LUHMES (cell line): ENCODE measurements around a stretch of chr9.

GRCh38 chr9:125747768-125748450 is 736 bp downstream of the PBX3 start:
- PRO-cap, result no peak

GRCh38 chr9:125890525-125890948 is 143.4 kb downstream of the PBX3 start:
- PRO-cap, result no peak

DNA sequence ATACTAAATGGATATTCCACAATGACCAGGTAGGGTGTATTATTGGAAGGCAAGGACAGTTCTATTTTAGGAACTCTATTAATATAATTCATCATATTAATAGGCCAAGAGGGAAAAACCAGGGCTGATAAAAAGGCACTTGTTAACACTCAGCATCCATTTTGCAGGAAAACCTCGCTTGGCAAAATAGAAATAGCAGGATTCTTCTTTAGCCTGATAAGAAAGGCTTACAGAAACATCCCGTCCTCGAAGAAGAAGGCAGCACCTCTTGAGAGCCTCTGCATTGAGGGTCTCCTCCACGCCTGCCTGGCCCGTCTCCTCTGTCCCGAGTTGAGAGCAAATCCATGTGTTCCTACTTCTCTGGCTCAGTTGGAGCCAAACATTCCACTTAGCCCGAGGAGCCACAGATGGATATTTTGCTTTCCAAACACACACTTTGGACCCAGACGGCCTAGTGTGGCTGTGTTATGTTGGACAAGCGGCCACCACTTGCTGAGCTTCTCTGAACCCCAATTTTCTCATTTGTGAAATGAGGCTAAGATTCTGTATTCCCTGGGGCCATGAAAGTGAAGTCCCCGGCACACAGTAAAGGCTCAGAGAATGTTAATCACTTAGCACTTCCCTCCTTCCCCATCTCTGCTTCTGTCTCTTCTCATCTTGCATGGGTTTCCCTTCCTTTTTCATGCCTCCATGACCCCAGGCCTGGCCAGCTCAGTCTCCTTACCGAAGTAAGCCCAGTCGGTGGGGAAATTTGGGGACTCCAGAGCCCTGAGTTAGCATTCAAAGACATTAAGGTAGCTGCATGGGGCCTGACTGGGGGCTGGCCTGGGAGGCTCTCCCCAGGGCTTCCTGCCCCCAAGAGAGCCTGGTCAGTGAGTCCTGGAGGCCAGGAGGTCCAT is 181.7 kb upstream of the MVB12B start:
- PRO-cap, result no peak

- PRO-cap, result no peak
Observed at GRCh38 chr9:126469249-126469944, 142.8 kb downstream of the MVB12B start.

GRCh38 chr9:126813090-126813896 is 8.5 kb downstream of the ZBTB43 start:
- PRO-cap, result no peak

- PRO-cap, result no peak
Observed at GRCh38 chr9:126932748-126933338, 18.3 kb downstream of the RALGPS1 start.

DNA sequence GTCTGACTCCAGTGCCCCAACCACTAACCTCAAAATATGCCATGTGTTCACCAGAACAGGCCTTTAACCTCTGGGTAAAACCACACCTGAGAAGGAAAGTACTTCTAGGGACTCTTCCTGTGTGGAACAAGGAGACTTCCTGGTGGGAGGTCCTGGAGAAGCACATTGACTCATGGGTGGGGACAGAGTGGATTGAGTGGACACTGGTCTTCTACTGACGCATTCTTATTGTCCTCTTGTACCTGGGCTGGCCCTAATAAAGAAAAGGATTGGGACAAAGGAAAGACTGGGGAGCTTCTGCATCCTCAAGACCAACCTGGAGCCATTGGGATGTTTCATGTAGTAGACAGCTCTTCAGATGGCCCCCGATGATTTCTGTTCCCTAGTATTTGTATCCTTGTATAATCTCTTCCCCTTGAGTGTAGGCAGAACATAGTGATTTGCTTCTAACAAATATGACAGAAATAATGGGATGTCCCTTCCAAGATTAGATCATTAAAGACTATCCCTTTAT is 43.3 kb downstream of the ANGPTL2 start:
- PRO-cap, result no peak

- PRO-cap, result no peak
Observed at GRCh38 chr9:127126956-127127490, 4.6 kb upstream of the ANGPTL2 start.

GRCh38 chr9:127130986-127132103 is 8.9 kb upstream of the ANGPTL2 start:
- PRO-cap, result bidirectional peak, plus-strand start at chr9:127131517, minus-strand start at chr9:127131427

- PRO-cap, result no peak
Observed at GRCh38 chr9:127226271-127226709, 38.3 kb upstream of the GARNL3 start.

DNA sequence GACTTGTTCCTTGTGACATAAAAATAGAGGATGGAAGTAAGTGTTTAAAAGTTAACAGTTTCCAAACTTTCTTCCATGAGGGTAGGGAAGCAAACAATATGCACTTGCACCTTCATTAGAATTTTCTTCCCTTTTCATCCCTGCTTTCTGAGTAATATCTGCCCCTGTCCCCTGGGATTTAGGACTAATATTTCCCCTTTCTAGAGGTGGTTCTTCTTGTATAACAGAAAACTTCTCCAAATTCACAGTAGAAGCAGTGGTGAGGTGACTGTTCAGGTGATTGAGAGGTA is 60.0 kb upstream of the SLC2A8 start:
- PRO-cap, result no peak

GRCh38 chr9:127384084-127384909 is 12.7 kb upstream of the SLC2A8 start:
- PRO-cap, result no peak

GRCh38 chr9:127403156-127403603 is 6.2 kb downstream of the SLC2A8 start:
- PRO-cap, result no peak

- PRO-cap, result no peak
Observed at GRCh38 chr9:127446445-127447325, 4.5 kb downstream of the RPL12 start.

GRCh38 chr9:127612789-127613581 is 908 bp downstream of the STXBP1 start:
- PRO-cap, result bidirectional peak, plus-strand start at chr9:127613301, minus-strand start at chr9:127613028

DNA sequence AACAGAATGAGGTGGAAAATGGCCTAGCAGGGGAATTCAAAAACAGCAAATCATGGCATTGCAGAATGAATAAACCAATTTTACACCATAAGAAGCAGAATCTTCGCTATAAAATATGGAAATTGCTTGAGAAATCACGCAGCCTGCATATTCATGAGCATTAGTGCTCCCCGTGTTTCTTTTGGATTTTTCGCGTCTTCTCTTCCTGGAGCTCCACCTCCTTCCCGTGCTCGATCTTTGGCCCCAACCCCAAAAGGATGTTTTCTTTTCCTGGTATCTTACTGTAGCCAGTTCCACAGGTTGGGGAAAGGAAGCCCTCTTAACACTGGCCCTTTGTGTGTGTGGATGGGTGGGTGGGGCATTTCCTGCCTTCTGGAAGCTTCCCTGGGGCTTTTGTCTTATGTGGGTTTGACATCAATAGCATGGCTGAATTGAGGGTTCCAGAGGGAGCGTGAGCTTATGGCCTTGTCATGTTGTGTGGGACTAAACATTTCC is 21.9 kb downstream of the STXBP1 start:
- PRO-cap, result no peak

DNA sequence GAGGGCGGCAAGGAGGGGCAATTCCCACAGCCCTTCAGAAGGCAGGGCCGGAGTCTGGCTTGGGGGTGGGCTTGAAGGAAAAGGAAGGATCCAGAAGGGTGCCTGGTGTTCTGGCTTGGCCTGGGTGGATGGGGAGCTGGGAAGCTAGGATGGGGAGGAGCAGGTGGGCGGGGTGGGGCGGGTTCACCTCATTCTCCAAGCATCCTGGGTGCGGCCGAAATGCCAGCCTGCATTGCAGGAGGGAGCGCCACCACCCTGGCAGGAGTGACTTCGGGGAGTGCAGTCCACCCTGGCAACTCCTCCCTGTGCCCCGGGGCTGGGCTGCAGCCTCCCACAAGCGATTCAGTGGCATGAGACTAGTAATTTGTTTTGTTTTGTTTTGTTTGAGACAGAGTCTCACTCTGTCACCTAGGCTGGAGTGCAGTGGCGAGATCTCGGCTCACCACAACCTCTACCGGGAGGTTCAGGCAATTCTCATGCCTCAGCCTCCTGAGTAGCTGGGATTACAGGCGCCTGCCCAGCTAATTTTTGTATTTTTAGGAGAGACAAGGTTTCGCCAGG is 5.5 kb downstream of the TTC16 start:
- PRO-cap, result no peak

DNA sequence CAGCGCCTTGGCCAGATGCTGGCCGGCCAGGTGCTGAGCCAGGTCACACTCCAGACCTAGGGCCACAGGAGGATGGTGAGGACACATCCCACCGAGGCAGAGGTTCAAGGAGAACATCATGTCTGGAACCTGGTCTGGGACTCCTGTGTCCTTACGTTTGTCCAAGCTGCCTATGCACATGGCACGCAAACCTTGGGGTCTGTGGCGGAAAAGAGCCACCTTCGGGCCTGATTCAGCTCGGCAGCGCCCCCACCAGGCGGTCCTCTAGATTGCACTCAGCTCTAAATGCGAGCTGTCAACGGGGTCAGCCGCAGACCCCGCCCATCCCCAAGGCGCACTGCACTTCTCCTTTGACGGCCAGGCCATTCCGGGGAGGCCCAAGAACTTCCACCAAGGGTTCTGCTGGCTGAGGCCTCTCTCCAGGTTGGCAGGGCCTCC is 566 bp downstream of the TOR2A start:
- PRO-cap, result bidirectional peak, plus-strand start at position 364 of the sequence, minus-strand start at position 148 of the sequence

DNA sequence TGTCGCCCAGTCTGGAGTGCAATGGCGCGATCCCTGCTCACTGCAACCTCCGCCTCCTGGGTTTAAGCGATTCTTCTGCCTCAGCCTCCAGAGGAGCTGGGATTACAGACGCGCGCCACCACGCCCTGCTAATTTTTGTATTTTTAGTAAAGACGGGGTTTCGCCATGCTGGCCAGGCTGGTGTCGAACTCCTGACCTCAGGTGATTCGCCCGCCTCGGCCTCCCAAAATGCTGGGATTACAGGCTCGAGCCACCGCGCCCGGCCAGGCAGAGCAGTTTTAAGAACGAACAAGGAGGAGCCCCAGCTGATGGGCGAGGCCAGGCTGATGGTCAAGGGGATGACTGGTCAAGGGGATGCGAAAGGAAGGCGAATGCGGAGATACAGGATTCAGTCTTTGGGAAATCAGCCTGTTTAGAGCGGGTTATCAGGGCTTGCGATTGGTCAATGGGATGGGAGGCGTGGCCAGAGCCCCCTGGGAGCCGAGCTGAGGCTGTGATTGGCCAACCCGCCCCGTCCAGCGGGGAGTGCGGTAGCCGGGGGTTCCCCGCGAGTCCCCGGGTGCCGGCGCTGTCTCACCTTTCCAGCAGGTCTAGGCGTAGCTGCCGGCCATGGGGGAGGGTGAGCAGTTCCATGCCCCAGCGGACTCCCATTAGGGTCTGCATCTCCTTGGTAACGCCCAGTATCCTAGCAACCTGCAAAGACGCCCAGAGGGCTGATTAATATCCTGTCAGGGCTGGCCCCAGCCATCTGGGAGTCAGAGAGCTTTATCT is 7.4 kb upstream of the TOR2A start:
- PRO-cap, result no peak

DNA sequence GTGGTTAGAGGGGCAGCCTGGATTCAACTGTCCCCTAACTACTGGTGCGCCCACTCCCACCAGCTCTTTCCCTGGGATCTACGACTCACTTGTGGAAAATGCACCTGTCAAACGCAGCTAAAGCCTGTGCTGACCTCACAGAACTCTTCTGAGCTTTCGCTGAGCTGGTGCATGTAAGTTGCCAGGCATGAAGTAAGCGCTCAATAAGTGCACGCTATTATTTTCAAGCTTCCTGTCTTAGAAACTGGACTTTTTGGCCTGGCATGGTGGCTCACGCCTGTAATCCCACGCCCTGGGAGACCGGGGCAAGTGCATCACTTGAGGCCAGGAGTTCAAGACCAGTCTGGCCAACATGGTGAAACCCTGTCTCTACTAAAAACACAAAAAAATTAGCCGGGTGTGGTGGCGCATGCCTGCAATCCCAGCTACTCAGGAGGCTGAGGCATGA is 20.7 kb upstream of the TOR2A start:
- PRO-cap, result no peak